Rectum (tissue), 1 donor: ENCODE data around the genes OMA1 and FGGY.

DNA sequence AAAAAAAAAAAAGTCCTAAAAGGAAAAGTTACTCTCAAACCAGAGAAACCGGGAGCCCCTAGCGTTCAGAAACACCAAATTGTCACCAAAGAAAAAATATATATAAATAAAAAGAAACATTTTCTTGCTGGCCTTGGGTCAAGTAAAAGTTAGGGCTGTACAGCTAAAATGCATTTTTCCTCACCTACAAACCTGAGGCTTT, 267 bp upstream of the PLPP3 start:
- PRO-cap = bidirectional peak, plus-strand start at position 37 of the sequence, minus-strand start outside the sequence

DNA sequence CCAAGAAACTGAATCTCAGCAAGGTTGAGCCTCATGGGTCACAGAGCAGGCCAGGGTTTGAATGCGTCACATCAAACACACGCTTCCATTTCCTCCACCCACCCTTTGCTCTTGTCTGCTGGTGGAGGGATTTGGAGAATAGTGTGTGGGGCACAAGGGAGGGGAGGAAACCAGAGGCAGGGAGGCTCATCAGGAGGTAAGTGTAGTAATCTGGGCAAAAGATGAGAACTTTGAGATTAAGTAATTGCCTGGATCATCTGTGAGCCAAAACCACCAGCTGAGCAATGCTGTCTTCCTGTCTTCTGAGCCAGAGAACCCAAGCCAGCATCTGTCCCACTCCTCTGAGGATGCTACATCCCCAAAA, 45.3 kb downstream of the C8B start:
- PRO-cap = no peak

DNA sequence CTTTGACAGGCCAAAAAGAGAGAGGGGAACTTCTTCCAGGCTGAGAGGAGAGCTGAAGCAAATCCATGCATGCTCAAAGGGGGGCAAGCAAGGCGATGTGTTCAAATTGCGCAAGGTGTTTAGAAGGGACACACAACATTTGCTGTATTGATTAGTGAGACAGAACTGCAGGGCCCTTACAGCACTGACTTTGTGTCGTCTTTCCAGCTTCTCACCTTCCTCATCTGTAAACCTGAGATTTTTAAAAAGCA, 145.3 kb downstream of the DAB1 start:
- PRO-cap = no peak

GRCh38 chr1:57280198-57280779, 143.6 kb downstream of the DAB1 start:
- PRO-cap = no peak

- PRO-cap = no peak
Measured at GRCh38 chr1:57423025-57423478, 808 bp downstream of the DAB1 start.

DNA sequence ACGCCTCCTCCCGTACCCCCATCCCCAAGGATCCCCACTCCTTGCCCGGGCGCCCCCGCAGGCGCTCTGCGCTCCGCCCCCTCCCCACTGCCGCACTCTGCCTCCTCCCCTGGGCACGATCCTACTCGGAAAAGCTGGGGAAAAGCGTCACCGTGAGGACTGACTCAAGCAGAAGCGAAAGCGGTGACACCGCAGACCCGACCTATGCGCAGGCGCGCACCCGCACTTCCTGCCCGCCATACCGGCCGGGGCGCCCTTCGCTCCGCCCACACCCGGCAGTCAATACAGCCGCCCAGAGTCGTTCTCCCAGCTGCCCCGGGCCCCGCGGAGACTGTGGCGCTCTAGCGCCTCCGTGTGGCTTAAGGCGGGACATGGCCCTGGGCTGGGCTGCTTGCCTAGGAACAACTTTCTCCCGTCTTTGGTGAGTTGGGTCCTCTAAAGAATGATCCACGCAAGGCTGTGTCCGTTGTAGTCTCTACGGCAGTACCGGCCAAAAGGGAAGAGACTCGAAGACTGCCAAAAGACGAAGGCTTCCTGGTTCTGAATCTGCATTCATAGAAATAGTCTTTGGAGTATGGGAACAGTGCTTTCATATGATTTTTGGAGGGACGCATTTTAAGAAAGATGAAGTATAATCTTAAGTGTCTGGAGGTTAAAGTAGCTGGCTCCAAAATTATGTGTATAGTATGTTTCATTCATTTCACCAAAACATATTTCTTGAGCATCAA, at the start of gene OMA1:
TSS of gene OMA1 (minus strand) at position 188 of the 728 bp plus-strand sequence.
- PRO-cap = bidirectional peak, plus-strand start at position 271 of the sequence, minus-strand start at position 176 of the sequence

- PRO-cap = no peak
Measured at GRCh38 chr1:58753102-58753751, 30.6 kb downstream of the JUN start.

DNA sequence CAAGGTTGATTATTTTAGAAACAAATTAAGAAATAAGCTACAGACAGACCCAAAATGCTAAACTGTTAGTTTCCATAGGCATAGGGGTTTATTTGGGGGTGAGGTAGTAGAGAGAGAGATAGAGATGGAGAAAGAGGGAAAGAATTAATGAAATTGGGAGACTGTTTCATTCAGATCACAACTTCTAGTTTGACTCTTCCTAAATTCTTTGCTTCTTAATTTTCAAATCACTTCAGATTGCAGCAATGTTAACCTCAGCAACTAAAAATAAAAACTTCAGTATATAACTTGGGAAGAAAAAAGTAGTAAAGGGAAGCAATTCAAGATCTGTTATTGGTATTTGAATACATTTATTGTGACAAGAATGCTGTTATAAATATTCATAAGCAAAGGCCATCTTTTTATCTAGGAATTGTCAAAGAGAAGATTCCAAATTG, 3.4 kb downstream of the JUN start:
- PRO-cap = no peak

DNA sequence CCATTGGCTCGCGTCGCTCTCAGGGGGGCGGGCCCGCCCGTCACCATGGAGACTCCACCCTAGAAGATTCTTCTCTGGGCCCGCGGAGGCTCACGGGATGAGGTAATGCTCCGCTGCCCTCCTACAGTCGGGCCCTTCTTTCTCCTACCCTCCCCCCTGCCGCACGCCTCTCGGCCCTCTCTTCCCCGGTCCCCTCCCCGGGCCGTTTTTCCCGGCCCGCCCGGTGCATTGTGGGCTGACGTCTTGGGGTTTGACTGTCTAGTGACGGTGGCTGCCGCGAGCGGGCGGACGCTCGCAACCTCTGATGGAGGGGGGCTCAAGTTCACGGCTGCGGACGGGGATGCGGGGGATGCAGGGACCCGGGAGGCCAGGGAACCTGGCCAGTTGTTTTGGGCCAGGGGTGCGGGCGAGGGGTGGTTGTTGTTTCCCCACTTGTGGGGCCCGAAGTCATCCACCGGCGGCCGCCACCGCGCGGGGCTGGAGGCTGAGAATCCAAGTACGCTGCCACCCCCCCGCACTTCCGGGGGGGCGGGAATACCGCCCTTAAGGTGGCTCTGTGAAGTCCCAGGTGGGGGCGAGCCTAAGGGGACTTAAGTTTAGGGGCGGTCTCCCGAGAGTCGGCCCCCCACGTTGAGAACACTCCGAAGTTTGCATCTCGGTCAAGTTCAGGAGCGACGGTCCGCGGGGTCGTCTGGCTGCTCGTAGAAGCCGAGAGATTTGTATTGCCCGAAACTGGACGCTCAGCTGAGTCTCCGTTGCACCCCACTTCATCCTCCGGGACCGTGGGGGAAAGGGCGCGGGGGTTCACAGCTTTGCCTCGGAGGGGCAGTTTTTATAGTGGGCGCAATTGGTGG, 508 bp upstream of the JUN start:
- PRO-cap = bidirectional peak, plus-strand start at position 261 of the sequence, minus-strand start at position 479 of the sequence

GRCh38 chr1:58881319-58881832, 97.5 kb upstream of the JUN start:
- PRO-cap = unidirectional peak, minus-strand start at chr1:58881453; unidirectional peak, minus-strand start at chr1:58881541

DNA sequence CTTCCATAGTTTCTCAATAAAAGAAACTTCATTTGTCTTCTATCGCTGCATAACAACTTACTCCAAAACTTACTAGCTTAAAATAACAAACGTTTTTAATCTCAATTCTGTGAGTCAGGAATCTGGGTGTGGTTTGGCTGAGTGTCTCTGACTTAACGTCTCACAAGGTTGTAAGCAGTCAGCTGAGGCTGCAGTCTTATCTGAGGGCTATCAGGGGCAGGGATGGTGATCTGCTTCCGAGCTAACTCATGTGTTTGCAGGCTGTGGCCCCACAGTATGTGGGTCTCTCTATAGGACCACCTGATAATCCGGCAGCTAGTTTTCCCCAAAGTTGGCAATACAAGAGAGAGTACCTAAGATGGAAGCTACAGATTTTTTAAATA, 234.2 kb upstream of the FGGY start:
- PRO-cap = no peak

- PRO-cap = no peak
Measured at GRCh38 chr1:59141189-59141581, 155.7 kb upstream of the FGGY start.

DNA sequence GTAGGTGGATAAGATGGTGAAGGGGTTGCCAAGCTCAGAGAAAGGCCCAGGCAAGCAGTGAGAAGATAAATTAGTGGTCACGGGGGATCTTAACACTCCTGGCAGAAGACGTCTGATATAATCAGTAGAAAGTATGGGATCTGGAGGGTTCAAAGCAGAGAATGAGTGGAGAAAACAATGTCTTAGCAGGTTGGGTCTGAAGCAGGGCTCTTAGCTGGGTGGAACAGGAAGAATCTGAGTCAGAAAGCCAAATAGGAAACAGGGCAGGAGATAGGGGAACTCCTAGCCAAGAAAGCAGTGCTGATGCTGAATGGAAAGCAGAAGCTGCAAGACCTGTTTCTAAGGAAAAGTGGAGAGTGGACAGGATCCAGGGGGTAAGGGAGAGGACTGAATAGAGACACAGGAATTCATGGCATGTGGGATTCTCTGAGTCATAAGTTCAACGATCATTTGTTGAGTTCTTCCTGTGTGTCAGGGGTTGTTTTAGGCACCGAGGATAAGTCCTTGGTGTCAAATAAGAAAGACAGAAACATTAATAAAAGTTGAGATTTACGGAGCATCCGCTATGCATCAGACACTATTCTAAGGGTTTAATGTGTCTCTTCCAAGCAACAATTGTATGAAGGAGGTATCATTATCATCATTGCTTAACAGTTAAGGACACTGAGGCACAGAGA, 153.8 kb upstream of the FGGY start:
- PRO-cap = no peak

DNA sequence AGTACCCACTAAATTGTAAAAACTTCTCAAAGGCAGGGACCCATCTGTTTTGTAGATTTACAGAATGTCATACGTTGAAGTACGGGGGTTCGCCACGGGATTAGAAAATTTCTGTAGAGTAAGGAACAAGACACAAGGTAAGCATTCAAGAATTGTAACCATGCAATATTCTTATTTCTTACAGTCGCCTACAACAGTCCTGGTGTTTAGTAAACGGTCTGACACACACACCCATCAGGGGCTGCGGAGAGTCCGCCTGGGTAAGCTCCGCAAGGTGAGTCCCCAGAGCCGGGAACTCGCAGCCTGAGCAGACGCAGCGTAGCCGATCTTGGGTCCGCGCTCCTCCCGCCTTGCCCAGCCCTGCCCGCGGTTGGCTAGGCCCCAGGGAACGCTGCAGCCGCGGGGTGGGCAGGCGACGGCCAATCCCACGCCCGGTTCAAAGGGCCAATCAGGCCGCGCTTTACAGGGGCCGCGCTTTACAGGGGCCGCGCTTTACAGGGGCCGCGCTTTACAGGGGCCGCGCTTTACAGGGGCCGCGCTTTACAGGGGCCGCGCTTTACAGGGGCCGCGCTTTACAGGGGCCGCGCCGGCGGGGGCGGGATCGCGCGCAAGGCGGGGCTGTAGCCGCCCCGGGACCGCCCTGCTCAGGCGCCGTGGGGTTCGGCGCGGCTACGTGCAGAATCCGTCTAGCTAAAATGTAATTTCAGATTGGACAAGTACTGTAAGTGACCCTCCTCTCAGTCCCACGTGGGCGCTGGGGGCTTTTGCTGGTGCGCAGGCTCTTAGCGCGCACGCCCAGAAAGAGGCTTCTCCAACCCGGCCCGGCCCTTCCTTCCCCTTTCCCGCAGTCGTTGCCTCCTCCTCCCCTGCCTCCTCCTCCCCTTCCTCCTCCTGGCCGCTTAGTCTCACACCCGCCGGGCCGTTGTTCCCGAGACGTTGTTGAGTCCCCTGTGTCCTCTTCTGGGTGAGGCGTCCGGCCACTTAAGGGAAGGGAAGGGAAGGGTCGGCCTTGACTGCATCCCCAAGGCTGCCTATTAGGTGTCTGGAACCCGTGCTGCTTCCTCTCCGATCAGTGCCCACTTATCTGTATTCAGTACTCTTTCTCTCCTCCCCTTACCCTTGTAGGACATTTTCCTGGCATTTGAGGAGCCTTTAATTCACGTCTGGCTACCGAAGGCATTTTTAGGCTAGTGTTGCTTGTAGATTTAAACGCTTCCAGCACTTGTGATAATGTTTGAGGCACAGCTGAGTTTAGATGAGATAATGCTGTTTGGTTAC, at the start of gene FGGY:
TSS of gene FGGY (plus strand) at position 908 of the 1,278 bp plus-strand sequence.
- PRO-cap = bidirectional peak, plus-strand start at position 285 of the sequence, minus-strand start at position 344 of the sequence; bidirectional peak, plus-strand start at position 647 of the sequence, minus-strand start at position 697 of the sequence; bidirectional peak, plus-strand start at position 798 of the sequence, minus-strand start at position 756 of the sequence; bidirectional peak, plus-strand start at position 1,024 of the sequence, minus-strand start at position 1,074 of the sequence

DNA sequence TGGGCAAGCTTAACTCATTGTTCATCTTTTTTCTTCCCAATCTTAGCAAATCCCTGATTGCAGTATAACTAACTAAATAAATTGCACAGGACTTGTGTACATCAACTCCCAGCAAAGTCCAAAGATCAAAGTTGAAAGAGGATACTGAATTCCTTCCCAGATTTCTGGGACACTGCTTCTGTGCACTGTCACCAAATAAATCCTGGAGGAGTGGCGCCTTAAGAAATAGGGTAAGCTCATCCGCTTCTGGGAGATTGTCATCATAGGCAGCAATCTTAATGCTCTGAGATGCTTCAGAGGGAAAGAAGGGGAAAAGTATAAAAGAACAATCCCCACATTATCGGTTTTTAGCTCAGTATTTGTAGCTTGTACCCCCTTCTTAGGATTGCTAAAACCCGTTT, 19.2 kb downstream of the FGGY start:
- PRO-cap = no peak

DNA sequence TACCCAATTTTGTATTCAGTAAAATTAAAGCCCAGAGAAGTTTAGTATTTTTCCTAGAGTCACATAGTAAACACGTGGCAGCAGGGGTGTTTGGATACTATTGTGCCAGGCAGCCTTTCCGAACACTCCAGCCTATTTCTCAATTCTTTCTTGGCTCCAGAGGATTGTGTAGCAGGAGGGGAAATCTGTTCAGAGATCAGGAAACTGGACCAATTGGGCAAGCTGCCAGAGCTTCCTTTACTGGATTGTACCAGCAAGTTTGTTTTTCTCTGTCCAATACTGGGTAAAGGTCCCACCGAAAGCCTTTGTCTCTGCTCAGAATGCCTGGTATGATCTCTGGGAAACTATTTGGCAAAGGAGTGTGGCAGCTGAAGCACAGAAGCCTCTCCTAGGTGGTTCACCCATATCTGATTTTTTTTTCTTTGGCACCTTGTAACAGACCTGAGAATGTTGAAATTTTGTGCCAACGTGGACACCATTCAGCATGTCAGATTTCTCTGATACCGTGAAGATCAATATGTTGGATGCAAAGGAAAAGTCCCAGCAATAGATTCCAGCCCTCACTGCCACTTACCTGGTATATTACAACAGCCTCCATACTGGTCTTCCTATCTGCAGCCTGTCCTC, 126.1 kb downstream of the FGGY start:
- PRO-cap = no peak

DNA sequence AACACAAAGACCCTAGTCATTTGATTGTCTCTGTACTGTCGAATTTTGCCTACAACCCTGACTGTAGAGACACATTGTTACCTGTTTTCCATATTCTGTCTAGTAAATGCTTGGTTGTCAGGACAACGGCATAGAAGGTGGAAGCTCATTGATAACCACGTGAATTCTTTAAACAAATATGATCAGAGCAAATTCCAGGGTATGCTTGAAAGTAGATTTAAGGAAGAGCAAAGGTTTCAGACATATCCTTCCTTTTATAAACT, 203.0 kb downstream of the FGGY start:
- PRO-cap = no peak

DNA sequence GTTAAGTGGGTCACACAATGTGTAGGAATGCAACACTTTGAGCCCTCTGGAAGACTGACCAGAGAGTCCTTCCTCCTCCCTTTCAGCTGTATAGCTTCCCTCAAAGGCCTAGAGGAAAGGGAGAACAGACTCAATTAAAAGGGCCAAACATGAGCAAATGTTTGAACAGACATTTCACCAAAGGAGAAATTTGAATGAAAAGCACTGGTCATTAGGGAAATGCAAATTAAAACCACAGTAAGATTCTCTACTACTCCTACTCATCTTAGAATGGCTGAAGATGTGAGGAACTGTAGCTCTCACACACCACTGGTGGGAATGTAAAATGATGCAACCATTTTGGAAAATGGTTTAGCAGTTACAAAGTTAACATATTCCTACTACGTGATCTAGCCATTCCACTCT, 253.0 kb upstream of the HOOK1 start:
- PRO-cap = unidirectional peak, minus-strand start at position 311 of the sequence

DNA sequence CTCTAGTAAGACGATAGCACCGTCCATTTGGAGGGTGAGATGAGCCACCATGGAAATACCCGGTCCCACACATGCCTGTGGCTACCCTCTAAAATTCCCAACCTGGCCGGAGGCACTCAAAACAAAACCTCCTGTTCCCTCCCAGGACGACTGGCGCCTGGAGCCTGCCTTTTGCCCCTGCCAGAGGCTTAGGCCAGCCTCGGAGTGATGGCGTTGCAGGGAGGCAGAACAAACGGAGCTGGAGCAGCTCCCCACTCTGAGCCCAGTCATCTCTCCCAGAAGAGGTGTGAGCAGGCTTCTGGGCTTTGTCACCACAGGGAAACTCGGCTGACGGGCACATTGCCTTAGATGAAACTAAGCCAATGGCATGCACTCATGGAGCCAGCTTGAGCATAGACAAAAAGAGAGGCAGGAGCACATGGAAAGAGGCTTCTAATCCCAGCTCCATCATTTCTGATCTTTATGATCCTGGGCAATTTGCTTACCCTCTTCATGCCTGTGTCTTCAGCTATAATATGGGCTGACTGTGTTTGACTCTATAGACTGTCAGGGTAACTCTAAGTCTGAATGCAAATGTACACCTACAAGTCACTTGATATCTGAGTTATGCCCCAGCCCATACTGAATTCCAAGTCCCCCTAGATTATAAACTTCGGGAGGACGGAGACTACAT, 213.6 kb upstream of the HOOK1 start:
- PRO-cap = no peak

DNA sequence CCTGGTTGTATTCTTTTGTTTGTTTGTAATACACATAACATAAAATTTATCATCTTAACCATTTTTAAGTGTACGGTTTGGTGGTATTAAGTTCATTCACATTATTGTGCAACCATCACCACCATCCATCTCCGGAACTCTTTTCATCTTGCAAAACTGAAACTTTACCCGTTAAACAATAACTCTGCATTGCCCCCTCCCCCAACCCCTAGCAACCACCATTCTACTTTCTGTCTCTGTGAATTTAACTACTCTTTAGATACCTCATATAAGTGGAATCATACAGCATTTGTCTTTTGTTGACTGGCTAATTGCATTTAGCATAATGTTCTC, 117.6 kb upstream of the HOOK1 start:
- PRO-cap = no peak